Lung (tissue), 4 donors: ENCODE measurements around a stretch of chr11.

DNA sequence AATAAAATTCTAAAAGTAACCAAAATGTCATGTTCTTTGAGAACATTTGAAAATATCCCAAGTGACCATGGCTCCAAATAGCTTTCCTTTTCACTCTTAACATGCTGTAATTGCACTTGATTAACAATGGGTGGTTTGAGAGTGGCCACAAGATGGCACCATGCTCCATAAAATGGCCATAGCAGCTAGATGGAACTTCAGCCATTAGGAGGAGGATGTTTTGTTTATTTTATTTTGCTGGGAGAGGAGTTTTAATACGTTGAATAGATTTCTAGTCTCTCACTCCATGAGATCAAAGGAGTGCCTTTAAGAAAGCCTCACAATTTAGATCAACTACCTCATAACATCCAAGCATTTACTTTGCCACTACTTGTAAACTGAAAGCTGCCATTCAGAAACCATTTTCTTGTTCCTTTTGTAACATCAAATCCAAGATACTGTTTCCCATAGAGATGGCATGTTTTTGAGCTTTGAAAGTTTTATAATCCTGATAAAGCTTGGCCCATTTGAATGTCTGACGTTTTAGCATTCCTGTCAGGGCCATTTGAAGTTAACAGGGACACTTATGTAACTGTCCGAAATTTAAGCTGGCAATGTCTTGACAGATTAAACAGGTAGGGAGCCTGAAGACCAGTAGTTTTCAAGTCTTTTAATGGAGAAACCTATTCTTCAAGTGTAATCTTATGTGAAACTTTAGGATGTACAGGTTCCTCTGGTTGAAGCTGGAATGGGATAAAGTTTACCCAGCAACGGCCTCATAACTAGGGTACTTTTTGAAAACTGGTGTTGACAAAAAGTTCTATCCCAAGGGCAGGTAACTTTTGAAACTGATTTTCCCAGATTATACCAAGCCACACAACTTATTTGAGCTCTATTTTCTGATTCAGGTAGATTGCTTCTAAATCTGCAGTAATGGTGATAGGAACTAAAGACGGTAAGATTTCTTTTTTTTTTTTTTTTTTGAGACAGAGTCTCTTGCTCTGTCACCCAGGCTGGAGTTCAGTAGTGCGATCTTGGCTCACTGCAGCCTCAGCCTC is 4.8 kb downstream of the FEN1 start:
- PRO-cap, result no peak
- RAMPAGE, long total RNA, result no peak
- RRBS, result no CpG with 5 or more reads among the region's 6 CpGs

DNA sequence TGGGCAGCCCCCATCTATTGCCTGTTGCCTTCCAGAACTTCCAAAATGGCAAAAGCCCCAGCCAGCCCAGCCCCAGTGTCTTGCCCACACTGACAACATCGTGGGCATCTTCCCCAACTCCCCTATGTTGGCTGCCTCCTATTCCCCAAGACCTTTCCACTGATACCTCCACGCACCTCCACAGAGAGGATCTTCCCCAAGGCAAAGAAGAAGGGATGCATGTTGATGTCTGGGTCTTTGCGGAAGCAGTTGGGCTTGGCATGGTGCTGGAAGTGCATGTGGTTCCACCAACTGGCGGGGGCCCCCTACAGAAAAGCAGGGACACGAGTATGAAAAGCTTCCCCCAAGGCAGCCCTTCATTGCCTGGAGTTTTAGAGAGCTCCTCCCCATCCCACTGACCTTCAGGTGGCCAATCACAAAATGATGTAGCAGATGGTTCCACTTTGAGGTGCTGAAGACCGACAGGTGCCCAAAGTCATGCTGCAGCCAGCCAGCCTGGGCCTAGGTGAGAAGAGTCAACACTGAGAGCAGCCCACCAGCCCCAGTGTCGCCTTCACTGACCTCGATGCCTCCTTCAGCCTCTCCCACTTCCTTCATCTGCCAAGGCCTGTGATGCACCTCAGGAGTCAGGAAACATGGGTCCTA is 6.1 kb downstream of the FADS1 start:
- PRO-cap, result no peak
- RAMPAGE, long total RNA, result no peak
- RRBS, result no CpG with 5 or more reads among the region's 8 CpGs

- PRO-cap, result no peak
- RAMPAGE, long total RNA, result no peak
- RRBS, result 1% methylated on average over 11 of the region's 38 CpGs
These were observed 679 bp downstream of the FADS1 start for GRCh38 chr11:61816009-61816639.

- PRO-cap, result no peak
- RAMPAGE, long total RNA, result no peak
- RRBS, result 89% methylated on average over 4 of the region's 29 CpGs
These were observed 7.8 kb upstream of the FADS3 start for GRCh38 chr11:61898881-61899725.

DNA sequence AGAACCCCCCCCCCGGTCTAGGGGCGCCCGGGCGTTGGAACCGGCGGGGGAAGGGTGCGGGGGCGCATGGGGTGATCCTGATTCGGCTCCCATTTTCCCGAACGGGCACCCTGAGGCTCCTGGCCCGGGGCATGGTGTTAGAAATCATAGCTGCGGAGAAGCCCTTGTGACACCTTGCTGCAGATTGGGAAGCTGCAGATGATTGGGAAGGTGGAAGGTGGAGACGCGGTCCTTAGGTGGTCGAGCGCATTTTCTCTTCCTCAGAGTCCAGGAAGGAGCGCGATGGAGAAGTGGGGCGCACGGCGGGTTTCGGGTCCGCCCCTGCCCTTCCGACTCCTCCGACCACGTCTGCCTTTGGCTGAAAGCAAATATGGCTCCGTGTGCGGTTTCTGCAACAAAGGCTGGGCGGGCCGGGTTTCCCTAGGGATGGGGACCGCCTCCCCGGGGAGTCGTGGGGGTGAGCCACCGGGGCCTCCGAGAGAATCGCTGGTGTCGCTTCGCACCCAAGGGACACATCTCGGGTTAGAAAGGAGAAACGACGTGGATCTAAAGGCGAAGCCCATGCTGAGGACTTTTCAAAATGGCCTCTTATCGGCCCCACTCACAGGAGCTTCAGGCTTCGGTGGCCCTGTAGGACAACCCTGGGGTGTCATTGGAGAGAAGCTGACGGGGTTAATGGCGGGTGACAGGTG is 618 bp upstream of the FTH1 start:
- PRO-cap, result bidirectional peak, plus-strand start at position 531 of the sequence, minus-strand start at position 350 of the sequence
- RAMPAGE, long total RNA, result no peak
- RRBS, result 4% methylated on average over 8 of the region's 47 CpGs

DNA sequence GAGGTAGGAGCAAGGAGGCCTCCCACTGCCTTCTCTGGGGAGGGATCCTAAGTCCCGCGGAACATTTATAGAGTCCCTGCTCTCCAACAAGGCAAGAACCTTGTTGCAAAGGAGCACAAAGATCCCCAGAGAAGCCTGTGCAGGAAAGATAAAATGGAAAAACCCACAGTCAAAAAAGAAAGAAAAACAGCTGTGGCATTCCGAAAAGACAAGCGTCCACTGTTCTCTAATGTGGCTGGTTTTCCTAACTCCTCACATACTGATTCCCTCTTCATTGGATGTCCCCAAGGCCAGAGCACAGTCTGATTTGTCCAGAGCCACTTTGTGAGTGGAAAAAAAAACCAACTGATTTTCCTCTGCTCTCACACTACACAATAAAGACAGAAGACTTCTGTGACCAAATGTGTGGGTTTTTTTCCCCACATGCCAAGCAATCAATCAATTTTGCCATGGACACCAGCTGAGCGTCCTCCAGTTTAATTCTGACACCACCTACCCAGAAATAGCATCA is 62.0 kb upstream of the INCENP start:
- PRO-cap, result no peak
- RAMPAGE, long total RNA, result no peak
- RRBS, result no CpG with 5 or more reads among the region's 5 CpGs

DNA sequence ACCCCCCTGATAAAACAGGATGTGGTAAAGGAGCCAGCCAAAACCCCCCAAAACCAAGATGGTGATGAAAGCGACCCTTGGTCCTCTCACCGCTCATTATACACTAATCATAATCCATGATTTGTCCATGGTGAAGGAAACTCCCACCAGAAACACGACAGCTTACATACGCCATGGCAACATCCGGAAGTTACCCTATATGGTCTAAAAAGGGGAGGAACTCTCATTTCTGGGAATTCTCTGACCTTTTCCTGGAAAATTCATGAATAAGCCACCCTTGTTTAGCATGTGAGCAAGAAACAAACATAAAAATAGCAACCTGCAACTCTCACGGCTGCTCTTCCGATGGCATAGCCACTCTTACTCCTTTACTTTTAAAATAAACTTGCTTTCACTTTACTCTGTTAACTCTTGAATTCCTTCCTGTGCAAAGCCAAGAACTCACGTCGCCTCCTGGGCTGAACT is 18.7 kb upstream of the INCENP start:
- PRO-cap, result no peak
- RAMPAGE, long total RNA, result no peak
- RRBS, result no CpG with 5 or more reads among the region's 9 CpGs

- PRO-cap, result no peak
- RAMPAGE, long total RNA, result no peak
- RRBS, result no CpG with 5 or more reads among the region's 8 CpGs
These were observed 2.2 kb downstream of the INCENP start for GRCh38 chr11:62125884-62126464.

GRCh38 chr11:62145460-62145796 is 21.6 kb downstream of the INCENP start:
- PRO-cap, result no peak
- RAMPAGE, long total RNA, result no peak
- RRBS, result no CpG with 5 or more reads among the region's 8 CpGs

DNA sequence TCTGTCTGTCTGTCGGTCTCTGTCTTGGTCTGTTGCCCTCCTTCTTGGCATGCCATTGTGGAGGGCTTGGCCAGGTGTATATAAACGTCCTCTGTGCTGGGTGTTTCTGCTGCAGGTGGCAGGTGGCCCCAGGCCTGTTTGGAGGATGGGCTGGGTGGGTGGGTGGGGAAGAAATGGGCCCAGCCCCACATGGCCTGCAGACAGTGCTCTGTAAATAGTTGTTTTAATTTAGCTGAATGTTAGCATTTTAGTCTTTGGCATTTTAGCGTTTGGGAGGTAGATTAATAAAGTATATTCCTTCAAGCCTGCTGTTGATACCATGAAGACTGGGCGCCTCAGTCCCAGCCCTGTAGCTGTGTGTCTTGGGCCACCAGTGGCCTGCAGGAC is 28.2 kb downstream of the INCENP start:
- PRO-cap, result no peak
- RAMPAGE, long total RNA, result no peak
- RRBS, result no CpG with 5 or more reads among the region's 4 CpGs

GRCh38 chr11:62326620-62327331 is 10.5 kb upstream of the ASRGL1 start:
- PRO-cap, result no peak
- RAMPAGE, long total RNA, result no peak
- RRBS, result no CpG with 5 or more reads among the region's 8 CpGs

- PRO-cap, result no peak
- RAMPAGE, long total RNA, result no peak
- RRBS, result no CpG with 5 or more reads among the region's 4 CpGs
These were observed 23.4 kb downstream of the ASRGL1 start for GRCh38 chr11:62360574-62361040.

DNA sequence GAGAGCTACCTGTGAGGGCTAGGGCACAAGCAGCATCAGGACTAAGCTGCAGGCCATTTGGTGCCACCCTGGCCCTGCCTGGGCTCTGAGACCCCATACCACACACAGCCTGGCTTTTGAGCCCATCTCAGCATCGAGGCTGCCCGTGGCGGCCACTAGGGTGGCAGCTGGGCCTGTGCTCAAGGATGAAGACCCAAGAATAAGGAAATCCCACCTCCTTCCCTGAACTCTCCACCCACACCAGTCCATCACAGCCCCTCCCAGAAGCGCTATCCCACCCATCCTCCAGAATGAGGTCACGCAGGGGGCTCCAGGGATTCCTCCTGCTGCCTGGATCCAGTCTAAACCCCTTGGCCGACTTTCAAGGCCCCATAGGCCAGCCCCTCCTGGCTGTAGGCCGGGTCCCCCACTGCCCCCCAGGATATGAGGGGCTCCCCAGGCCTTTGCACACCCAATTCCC is 19.0 kb upstream of the SCGB1A1 start:
- PRO-cap, result no peak
- RAMPAGE, long total RNA, result no peak
- RRBS, result no CpG with 5 or more reads among the region's 7 CpGs

DNA sequence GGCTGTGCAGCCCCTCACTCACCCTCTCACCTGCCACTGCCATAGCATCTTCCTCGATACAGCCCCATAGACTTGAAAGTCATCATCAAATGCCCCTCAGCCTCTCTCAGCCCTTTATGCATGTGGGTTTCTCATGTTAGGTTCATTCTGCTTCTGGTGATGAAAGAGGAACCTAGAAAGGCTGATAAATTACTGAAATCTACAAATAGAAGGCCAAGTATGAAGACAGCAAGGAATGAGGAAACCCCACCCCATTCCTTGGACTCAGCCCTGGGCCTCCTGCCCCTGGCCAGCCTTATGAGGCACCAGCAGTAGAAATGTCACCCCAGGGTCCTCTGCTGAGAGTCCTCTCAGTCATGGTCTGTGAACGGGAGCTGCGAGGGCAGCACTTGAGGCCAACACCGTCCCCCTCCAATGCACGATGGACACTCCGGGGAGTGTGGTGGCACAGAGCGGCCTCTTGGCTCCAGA is 24.8 kb downstream of the SCGB1A1 start:
- PRO-cap, result no peak
- RAMPAGE, long total RNA, result no peak
- RRBS, result 40% methylated on average over 2 of the region's 7 CpGs

- PRO-cap, result no peak
- RAMPAGE, long total RNA, result no peak
- RRBS, result no CpG with 5 or more reads among the region's 3 CpGs
These were observed 4.5 kb downstream of the AHNAK start for GRCh38 chr11:62542124-62542439.

DNA sequence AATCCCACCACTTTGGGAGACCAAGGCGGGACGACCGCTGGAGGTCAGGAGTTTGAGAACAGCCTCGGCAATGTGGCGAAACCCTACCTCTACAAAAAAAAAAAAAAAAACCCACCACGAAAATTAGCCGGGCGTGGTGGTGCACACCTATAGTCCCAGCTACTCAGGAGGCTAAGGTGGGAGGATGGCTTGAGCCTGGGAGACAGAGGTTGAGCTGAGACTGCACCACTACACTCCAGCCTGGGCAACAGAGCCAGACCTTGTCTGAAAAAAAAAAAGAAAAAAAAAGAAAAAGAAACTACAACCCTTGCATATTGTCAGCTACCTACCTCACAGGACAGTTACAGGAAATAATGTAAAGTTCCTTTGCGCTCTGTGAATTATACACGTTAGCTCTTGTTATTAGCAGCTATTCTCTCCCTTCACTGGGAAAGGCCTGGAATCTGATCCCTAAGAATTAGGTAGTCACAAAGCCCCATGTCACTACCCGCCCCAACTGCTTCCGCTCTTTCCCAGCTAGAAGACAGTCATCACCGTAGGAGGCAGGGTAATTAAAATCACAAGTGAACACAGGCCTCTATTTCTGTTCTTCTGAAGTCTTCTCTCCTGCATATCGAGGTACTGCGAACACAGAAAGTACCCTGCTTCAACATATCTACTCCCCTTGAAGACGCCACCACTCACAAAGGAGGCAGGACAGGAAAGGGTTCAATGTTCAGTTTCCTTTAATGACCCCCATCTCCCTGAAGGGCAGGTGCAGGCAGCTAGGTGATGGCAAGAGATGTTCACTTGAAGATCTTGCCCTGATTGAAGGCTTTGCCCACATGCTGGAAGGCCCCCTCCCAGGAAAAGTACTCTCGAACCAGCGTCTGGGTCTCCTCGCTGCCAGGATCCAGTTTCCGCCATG is 12.5 kb upstream of the AHNAK start:
- PRO-cap, result no peak
- RAMPAGE, long total RNA, result no peak
- RRBS, result no CpG with 5 or more reads among the region's 20 CpGs

- PRO-cap, result no peak
- RAMPAGE, long total RNA, result no peak
- RRBS, result no CpG with 5 or more reads among the region's 2 CpGs
These were observed 13.0 kb downstream of the EEF1G start for GRCh38 chr11:62560730-62561115.

GRCh38 chr11:62592737-62592984 is 1.3 kb upstream of the TUT1 start:
- PRO-cap, result no peak
- RAMPAGE, long total RNA, result no peak
- RRBS, result no CpG with 5 or more reads among the region's 1 CpG

DNA sequence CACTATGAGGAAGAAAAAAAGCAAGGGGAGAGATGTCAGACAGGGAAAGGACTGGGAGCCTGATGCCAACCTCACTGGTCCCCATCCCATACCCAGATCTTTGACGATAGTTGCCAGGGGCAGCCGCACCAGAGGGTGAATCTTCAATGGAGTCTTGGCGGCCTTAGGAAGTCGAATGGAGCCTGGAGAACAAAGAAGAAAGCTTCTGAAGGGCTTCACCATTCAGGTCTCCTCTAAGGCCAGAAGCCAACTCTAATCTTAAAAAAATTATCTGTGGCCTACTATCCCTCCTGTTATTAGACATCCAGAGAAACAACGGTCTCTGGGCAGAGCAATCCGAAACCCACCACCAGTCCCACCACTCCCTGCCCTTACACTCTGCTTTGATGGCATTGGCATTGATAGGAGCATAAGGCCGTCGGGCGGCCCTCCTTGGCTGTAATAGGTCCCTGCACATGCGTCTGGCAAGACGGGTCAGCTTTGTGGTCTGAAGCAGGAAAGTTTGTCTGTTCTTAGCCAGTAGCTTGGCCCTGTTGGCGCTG is 3.6 kb upstream of the TUT1 start:
- PRO-cap, result no peak
- RAMPAGE, long total RNA, result no peak
- RRBS, result no CpG with 5 or more reads among the region's 12 CpGs

GRCh38 chr11:62621234-62621810 is 464 bp downstream of the B3GAT3 start:
- PRO-cap, result no peak
- RAMPAGE, long total RNA, result no peak
- RRBS, result 2% methylated on average over 2 of the region's 22 CpGs